ENCODE measurements around a stretch of chr5.

- RRBS: no CpG with 5 or more reads among the region's 3 CpGs
Observed at GRCh38 chr5:36324535-36324871, 22.8 kb upstream of the RANBP3L start.

DNA sequence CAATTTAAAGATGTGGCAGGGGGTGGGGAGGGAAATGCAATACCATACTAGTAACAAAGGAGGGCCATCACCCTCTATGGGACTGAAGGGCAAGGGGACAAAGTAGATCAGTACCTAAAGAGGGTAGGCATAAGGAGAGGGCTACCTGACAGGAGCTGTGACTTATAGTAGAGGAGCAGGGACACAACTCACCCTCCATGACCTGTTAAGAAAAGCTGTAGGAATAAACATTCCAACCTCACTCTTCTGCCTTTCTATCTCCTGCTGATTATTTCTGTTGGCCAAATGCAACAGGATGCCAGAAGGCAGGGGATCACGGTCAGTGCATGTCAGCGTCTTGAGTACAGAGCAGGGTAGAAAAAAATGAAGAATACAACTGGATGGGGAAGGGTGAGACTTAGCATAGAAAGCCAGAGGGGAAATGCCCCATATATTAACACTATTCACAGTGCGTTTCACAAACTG, 31.3 kb upstream of the SLC1A3 start:
- RRBS: no CpG with 5 or more reads among the region's 3 CpGs

- RRBS: no CpG with 5 or more reads among the region's 5 CpGs
Observed at GRCh38 chr5:36590456-36591076, 15.8 kb upstream of the SLC1A3 start.

DNA sequence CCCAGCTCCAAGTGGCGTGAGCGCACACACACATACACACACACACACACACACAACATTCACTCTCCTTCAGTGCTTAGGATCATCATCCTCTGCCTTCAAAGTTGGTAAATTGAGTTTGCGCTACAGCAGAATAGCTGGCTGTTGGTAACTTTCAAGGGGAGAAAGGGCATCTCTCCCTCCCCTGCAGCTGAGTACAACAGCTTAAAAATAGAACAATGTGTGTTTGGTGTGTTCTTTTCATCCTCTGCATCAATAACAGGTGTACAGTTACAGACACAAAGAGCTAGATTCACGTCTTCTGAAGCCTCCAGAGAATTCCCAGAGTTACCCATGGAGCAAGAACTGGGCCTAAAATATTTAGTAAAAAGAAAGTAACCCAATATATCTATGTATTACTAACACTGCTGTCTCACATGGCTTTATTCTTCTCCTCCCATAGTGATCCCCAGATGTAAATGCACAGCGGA, 45.9 kb downstream of the SLC1A3 start:
- RRBS: no CpG with 5 or more reads among the region's 5 CpGs

DNA sequence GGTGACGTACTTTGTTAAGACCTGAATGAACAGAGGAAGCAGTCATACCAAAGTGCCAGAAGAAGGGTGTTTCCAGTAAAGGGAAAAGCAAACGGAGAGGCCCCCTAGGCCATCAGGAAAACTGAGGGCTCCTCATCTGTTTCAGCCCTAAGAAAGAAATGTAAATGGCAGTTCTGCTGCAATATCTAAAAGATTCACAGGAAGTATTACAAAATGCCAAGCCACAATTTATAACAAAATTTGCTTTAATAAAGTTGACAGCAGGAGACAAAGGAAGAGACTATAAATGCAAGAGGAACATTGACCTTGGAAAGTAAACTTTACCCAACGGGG, 71.3 kb downstream of the SLC1A3 start:
- RRBS: no CpG with 5 or more reads among the region's 3 CpGs

GRCh38 chr5:36692880-36693656, 86.7 kb downstream of the SLC1A3 start:
- RRBS: 49% methylated on average over 6 of the region's 37 CpGs

- RRBS: no CpG with 5 or more reads among the region's 3 CpGs
Observed at GRCh38 chr5:36723831-36724354, 117.5 kb downstream of the SLC1A3 start.

- RRBS: 1% methylated on average over 7 of the region's 44 CpGs
Observed at GRCh38 chr5:36744413-36745183, 132.0 kb upstream of the NIPBL start.

- RRBS: no CpG with 5 or more reads among the region's 8 CpGs
Observed at GRCh38 chr5:36868811-36869304, 7.7 kb upstream of the NIPBL start.

DNA sequence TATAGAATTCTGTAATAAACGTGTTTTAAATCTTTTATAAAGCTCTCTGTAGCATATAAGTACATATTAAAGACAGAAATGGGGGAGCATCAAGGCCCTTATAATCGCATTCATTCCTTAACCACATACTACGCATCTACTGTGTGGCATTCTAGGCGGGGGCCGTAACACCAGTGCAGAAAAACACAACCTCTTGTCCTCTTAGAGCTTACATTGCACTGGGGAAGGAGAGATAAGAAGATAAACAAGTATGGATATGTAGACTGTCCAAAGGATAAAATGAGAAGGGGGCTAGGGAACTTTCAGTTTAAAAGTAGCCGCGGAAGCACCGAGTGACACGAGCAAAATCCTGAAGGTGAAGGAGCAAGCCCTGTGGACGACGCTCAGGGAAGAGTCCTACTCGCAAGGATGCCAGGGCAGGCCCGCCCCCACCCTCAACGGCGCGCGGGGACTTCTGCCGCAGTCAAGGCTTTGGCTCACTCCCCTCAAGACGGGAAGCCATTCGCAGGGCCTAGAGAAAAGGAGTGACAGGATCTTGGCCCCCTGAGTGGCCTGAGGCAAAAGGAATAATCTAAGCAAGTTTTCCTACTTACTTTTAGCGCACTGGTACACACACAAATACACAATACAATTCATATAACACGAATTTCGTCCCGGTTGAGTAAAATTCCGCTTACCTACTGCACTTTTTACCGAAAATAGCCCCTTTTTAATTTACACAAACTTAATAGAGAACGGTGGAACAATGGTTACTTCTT, 1.4 kb upstream of the NIPBL start:
- RRBS: no CpG with 5 or more reads among the region's 27 CpGs

DNA sequence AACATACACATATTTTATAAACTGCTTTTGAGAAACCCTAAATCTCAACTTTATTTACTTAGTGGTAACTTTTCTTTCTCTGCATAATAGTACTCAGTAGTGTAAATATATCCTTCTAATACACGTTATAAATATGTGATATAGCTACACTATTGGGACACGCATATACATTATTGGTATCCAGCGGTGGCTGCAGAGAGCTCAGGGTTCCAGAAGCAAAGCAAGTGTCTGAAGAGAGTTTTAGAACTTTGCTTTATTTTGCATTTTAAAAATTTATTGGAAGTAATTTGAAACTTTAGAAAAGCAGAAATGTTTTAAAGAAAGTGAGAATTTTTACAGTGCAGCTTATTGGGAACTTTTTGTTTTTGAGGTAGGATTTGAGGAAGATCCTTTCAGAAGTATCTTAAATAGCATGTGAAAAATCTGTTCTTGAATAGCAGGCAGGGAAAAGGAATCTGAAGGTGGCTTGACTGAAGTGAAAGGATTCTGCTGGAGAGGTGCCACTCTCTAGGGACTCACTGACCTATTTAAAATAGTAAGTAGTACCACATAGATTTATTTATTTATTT, 68.9 kb downstream of the NIPBL start:
- RRBS: no CpG with 5 or more reads among the region's 3 CpGs

DNA sequence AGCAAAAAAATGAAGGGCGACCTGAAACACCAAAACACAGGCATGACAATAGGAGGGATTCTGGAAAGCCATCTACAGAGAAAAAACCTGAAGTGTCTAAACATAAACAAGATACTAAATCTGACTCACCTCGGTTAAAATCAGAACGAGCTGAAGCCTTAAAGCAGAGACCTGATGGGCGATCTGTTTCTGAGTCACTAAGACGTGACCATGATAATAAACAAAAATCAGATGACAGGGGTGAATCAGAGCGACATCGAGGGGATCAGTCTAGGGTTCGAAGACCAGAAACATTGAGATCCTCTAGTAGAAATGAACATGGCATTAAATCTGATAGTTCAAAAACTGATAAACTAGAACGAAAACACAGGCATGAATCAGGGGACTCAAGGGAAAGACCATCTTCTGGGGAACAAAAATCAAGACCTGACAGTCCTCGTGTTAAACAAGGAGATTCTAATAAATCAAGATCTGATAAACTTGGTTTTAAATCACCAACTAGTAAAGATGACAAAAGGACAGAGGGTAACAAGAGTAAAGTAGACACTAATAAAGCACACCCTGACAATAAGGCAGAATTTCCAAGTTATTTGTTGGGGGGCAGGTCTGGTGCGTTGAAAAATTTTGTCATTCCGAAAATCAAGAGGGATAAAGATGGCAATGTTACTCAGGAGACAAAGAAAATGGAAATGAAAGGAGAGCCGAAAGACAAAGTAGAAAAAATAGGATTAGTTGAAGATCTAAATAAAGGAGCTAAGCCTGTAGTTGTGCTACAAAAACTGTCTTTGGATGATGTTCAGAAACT, 109.1 kb downstream of the NIPBL start:
- RRBS: no CpG with 5 or more reads among the region's 13 CpGs

- RRBS: 94% methylated on average over 5 of the region's 15 CpGs
Observed at GRCh38 chr5:37665633-37666425, 174.0 kb downstream of the GDNF start.

DNA sequence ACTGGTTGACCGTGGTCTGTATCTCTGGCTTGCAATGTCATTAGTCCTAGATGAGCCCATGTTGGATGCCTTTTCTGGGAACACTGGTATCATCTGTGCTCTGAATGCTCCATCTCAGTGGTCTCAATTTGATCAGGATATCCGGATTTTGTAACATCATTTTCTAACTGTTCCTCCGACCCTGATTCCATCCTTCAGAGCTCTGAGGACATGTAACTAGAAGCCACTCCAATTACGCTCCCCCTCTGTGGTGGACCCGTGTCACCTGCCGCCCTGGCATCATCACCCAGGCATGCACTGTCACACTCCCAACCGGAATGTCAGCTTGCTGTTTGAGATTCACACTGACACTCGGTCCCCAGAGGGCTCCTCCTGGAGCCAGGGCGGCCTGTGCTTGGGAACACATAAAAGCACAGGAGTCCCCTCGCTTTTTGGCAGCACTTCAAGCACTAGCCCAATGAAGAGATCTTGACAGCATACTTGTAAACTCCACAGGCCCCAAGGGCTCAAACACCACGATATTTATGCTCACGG, 91.0 kb upstream of the EGFLAM start:
- RRBS: no CpG with 5 or more reads among the region's 12 CpGs

- RRBS: no CpG with 5 or more reads among the region's 8 CpGs
Observed at GRCh38 chr5:38386718-38387116, 128.4 kb downstream of the EGFLAM start.

- RRBS: no CpG with 5 or more reads among the region's 5 CpGs
Observed at GRCh38 chr5:38871971-38872629, 26.3 kb downstream of the OSMR start.

DNA sequence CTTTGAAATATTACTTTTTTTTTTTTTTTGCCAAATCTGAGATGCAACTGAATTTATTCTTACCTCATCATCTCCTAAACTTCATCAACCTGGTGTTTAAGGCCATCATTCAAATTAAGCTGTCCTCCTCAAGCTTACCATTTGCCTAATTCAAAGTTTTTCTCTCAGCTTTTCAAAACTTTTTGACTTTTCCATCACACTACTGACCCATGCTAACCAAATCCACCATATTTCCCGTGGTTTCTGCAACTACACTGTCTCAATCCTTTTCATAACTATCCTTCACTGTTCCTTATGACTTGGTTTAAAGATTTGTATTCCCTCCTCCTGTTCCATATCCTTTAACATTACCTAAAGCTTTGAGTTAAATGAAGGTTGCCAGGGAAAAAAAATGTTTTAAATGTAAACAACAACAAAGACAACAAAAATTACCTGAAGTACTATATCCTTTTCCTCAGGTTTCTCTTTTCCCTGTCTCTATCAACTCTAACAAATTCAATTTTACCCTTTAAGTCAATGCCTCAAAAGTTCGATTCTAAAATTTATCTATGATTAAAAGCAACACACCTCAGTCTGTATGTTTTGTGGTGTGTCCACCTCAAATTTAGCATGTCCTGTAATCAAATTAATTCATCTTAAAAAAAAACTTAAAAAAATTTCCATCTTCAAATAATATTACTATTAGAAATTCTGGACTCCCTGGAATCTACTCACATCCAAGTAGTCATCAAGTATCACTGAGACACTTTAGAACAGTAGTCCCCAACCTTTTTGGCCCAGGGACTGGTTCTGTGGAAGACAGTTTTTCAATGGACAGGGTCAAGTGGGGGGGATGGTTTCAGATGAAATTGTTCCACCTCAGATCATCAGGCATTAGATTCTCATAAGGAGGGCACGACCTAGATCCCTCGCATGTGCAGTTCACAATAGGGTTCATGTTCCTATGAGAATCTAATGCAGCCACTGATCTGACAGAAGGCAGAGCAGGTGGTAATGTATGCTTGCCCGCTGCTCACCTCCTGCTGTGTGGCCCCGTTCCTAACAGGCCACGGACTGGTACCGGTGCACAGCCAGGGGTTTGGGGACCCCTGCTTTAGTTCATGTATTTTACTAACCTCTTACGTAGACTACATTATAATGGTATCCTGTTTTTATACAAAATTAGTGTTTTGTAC, 27.4 kb downstream of the RICTOR start:
- RRBS: no CpG with 5 or more reads among the region's 9 CpGs

DNA sequence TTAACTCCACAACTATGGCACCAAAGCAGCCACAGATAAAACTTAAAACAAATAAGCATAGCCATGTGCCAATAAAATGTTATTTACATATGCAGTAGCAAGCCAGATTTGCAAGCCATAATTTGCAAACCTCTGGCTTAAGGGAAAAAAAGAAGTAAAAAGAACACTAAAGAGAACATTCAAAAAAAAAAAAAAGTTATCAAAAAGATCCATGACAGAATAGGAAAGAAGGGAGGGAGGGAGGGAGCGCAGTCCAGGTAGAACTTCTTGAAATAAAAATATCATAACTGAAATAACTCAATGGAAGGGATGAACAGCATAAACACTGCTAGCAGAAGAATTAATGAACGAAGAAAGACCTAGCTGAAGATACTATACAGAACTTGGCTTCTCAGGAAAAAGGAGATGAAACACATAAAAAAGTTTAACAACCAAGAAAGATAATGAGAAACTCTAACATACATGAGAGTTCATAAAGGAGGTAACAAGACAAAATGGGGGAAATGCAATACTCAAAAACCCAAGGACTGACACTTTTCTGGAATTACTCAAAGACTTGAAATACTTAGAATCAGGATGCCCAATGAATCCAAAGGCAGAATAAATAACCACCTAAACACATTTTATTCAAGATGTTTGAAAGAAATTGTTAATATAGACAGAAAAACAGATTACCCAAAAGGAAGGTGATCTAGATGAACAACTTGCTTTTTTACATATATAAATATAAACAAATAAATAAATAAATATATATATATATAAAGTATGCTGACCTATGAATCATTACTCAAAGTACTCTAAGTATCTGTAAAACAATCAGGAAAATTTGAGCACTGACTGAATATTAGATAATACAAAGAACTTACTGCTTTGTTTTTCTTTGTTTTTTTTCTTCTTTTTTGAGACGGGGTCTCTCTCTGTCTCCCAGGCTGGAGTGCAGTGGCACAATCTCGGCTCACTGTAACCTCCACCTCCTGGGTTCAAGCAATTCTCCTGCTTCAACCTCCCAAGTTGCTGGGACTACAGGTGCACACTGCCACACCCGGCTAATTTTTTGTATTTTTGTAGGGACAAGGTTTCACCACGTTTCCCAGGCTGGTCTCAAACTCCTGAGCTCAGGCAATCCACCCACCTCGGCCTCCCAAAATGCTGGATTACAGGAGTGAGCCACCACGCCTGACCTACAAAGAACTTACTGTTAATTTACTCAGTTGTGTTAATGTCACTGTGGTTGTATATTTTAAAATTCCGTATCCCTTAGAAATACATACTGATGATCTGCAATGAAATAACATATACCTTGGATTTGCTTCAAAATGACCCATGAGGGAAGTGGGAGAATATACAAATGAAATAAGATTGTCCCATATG, 24.3 kb downstream of the RICTOR start:
- RRBS: no CpG with 5 or more reads among the region's 9 CpGs

DNA sequence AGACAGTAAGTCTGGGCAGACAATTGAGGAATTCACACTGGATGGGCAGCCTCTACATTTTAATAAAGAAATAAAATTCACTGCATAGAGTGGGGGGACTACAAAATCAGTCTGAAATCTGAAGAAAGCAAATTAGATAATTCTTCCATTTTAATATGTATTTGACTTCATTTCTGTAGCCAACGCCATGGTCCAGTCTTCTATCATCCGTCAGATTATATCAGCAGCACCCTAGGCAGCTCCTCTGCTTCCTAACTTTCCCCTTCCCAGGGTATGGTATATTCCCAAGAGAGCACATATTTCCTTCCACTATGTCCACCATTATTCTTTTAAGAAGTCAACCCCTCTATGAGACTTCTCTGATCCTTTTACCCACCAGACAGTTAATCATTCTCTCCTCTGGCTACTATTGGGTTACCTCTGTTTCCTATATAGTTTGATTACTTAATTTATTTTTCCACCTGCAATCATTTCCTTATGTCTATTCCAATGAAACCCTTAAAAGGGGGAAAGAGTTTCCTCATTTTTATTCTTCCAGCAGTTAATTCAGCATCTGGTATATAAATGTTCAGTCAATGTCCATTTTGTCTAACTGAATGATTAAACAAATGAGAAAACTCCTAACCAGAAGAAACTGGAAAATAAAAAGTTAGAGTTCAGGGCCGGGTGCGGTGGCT, 4.5 kb downstream of the RICTOR start:
- RRBS: no CpG with 5 or more reads among the region's 4 CpGs

DNA sequence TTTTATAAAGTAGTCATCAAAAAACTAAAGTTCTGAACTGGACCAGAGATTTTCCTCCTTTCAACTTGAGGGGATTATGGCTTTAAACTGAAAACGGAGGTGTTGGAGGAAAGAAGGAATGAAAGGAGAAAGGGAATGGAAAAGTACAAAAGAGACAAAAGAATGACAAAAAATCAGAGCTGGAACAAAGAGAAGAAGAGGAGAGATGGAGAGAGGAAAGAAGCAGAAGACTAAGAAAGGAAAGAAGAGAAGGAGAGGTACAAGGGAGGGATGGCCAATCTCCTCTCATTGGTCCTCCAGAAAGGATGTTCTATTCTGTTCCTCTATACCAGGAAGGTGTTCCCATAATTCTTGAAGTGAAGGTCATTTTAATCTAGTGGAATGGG, 59.1 kb upstream of the RICTOR start:
- RRBS: no CpG with 5 or more reads among the region's 1 CpG